Spinal cord (tissue), 3 donors: ENCODE measurements around a stretch of chr7.

DNA sequence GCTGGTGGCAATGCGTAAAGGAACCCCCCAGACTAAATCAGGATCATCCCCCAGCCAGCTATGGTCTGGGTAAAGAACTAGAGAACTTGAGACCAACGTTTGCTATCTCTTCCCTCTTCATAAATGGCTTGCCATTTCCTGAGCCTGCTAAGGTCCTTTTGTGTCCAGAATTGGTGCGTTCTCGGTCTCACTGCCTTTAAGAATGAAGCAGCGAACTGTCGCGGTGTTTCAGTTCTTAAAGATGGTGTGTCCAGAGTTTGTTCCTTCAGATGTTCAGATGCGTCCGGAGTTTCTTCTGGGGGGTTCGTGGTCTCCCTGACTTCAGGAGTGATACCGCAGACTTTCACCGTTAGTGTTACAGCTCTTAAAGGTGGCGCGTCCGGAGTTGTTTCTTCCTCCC is 95.6 kb downstream of the ELMO1 start:
- PRO-cap: no peak
- RAMPAGE, long total RNA: no peak

GRCh38 chr7:37391932-37392153 is 56.8 kb downstream of the ELMO1 start:
- PRO-cap: no peak
- RAMPAGE, long total RNA: no peak

GRCh38 chr7:37408845-37409193 is 39.8 kb downstream of the ELMO1 start:
- PRO-cap: no peak
- RAMPAGE, long total RNA: no peak

DNA sequence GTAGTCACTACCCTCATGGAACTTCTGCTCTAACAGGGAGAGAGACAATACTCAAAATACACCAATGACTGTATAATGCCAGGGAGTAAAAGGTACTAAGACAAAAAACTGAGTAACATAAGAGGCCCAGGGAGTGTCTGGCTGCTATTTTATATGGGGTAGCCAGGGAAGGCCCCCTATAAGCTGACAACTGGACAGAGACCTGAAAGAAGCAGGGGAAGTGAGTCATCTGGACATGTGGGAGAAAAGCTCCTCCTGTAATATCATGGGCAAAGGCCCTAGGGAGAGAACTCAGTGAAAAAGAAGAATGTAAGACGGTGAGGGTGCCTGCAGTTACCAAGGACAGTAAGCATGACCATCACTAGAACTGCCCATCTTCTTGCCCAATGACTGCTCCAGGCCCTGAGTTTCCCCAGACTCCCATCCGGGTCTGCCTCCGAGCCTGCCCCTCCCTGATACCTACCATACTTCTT is 2.4 kb downstream of the ELMO1 start:
- PRO-cap: no peak
- RAMPAGE, long total RNA: no peak

DNA sequence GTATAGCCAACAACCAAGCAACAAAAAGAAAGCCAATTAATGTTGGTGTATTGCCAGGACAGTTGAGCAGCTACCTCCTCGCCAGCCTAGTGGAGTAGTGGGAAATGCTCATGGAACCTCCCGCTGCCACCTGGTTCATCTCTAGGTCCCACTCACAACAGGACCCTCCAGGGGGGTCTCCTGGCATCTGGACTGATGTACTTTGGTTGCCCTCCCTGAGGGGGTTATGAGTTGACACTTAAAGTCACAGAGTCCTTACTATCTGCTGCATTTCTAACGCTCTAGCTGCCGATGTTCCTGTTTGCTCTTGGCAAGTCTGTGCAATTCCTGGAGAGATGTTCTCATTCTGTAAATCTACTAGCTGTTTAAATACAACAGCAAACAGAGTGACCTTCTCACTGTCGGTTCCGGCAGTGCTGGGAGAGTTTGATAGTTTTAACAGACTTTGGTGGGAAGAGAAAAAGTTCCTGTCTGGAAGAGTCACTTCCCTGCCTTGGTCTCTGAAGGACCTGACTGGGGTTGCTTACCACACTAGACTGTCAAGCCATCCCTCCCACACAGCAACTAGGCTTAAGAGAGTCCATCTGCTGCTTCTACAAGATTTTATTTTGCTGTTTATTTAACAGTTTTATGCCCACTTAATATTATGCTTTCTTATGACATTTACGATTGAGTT is 63.2 kb upstream of the ELMO1 start:
- PRO-cap: no peak
- RAMPAGE, long total RNA: no peak

DNA sequence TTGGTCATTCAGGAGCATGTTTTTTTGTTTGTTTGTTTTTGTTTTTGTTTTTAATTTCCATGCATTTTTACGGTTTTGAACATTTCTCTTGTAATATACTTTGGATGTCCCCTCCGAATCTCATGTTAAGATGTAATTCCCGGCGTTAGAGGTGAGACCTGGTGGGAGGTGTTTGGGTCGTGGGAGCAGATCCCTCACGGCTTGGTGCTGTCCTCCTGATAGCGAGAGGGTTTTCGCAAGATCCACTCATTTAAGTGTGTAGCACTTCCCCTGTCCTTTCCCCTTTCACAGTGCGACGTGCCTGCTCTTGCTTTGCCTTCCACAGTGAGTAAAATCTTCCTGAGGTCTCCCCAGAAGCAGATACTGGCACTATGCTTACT is 6.6 kb downstream of the GPR141 start:
- PRO-cap: no peak
- RAMPAGE, long total RNA: no peak

GRCh38 chr7:38331813-38332318 is 153.8 kb downstream of the STARD3NL start:
- PRO-cap: no peak
- RAMPAGE, long total RNA: no peak

GRCh38 chr7:38363186-38363855 is 185.3 kb downstream of the STARD3NL start:
- PRO-cap: no peak
- RAMPAGE, long total RNA: no peak

DNA sequence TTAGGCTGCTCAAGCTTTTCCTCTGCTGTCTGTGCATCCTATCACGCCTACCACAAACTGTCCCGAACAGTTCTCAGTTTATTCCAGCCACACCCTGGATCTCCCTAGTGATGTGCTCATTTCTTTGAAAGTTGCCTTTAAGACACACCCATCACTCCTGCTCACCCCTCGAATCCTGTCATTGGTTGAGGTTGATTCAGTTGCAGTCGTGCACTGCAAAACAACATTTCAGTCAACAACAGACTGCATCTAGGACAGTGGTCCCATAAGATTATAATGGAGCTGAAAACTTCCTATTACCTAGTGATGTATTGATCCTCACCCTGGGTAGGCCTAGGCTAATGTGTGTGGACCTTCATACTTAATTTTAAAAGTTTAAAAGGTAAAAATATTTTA is 41.5 kb upstream of the AMPH start:
- PRO-cap: no peak
- RAMPAGE, long total RNA: no peak

GRCh38 chr7:39649631-39650140 is 26.3 kb downstream of the RALA start:
- PRO-cap: no peak
- RAMPAGE, long total RNA: no peak

- PRO-cap: no peak
- RAMPAGE, long total RNA: no peak
These were observed 40.7 kb downstream of the RALA start for GRCh38 chr7:39663710-39664897.

DNA sequence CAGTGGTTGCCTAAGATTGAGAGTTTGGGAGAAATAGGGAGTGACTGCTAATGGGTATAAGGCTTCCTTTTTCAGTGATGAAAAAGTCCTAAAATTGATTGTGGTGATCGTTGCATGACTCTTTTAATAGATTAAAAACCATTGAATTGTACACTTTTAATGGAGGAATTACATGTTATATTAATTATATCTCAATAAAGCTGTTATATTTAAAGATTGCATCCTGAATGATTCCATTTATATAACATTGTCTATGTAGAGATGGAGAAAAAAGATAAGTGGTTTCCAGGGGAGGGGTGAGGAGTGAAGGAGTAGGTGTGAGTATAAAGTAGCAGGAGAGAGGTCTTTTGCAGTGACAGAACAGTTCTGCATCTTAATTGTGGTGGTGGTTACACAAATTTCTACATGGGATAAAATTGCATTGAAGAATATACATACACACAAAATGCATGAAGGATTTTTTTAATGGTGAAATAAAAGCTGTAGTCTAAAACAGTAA is 102.3 kb downstream of the RALA start:
- PRO-cap: no peak
- RAMPAGE, long total RNA: no peak

- PRO-cap: no peak
- RAMPAGE, long total RNA: no peak
These were observed 2.3 kb downstream of the CDK13 start for GRCh38 chr7:39952285-39952854.

DNA sequence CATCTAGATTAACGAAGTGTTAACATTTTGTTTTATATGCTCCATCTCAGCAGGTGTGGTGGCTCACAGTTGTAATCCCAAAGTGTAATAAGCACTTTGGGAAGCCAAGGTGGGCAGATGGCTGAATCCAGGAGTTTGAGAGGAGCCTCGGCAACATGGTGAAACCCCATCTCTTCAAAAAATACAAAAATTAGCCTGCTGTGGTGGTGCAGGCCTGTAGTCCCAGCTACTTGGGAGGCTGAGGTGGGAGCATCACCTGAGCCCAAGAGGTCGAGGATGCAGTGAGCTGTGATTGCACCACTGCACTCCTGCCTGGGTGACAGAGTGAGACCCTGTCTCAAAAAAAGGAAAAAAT is 41.6 kb downstream of the CDK13 start:
- PRO-cap: no peak
- RAMPAGE, long total RNA: no peak

DNA sequence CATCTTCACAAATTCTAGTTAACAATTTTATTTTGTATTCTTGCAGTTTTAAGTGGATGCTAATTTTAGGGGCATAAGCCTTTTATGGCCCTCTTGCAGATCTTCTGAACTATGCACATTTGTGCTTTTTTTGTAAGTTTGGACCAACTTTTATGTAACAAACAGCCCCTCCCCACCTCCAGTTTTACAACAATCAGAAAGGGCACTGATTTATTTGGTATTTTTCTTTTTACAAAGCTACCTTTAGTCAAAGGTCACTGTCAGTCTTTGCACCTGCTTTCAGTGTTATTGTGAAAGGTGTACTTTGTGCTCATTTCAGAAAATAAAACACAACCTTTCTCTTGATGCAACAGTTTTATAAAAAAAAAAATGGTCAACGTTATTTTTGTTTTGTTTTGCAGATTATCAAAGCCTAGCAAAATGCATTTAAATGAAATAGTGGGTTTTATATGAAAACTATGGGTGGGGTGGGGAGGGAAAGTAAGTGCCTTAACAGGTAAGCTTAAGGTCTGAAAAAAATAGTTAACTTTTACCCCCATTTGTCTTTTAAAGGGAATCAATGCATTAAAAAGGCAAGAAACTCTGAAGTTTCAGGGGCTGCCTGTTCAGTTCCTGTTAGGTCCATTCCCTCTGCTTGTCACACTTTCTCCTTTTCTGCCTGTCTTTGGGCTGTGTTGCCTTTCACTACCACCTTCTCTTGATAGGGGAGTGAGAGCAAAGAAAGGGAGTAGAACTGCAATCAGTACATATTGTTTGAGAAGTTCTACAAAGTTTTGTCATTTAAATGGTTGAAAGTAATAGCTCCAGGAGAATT is 39.0 kb downstream of the MPLKIP start:
- PRO-cap: no peak
- RAMPAGE, long total RNA: no peak

DNA sequence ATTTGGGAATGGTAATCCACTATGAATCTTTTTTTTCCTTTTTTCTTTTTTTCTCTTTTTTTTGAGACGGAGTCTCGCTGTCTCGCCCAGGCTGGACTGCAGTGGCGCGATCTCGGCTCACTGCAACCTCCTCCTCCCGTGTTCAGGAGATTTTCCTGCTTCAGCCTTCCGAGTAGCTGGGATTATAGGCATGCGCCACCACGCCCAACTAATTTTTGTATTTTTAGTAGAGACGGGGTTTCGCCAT is 730 bp downstream of the SUGCT start:
- PRO-cap: no peak
- RAMPAGE, long total RNA: no peak

DNA sequence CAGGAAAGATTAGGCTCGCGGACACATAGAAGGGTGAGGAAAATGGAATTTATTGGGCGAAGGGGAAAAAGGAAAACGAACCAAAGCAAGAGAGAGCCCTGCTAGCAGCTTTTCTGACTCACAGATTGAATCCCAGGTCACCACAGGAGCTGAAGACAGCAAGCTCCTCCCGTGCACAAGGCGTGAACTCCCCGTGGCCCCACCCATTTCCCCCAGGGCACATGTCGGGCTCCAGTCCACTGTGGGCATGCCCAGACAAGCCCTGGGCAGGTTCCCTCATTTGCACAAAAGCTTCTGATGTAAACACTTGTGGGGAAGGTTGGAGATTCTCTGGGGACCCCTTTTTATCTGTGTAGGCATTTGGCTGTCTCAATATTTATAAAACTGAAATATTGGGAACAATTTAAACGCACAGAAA is 582.5 kb downstream of the SUGCT start:
- PRO-cap: no peak
- RAMPAGE, long total RNA: no peak

DNA sequence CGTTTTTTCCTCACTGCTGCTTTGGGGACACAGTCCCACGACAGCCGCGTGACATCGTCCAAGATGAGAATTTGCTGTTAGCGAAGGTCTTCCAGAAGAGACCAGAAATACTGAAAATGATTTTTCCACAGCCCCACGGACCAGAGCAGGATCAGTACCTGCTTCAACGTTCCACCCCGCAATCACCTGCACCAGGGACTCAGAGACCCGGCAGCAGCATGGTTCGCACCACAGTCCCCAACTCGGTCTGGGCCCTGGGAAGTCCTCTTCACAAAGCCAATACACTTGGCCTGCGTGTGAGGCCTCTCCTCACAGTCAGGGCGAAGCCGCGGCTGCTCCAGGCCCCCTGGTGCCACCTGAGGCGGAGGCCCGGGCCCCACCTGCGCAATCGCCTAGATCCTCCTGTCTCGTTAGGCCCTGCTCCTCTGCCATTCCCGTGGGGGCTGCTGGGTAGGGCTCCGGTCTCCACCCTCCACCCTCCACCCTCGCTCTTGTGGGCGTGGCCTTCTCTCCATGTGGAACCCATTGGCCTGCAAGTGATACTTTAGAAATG is 553.4 kb downstream of the INHBA start:
- PRO-cap: no peak
- RAMPAGE, long total RNA: no peak

DNA sequence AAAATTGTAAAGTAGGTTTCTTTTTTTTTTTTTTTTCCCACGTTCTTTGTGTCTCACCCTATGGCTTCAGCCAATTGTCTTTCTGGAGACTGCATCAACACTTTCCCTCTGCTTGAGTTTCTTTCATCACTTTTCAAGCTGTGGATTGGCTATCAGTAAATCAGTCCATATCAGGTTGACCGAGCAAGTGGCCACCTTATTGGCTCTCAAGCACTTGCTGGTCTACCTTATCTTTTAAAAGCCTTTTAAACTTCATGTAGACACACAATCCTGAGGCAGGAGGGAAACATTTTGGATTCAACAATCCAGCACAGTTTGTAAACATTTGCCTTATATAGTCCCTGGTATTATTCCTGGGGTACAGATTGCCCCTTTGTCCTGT is 288.6 kb downstream of the INHBA start:
- PRO-cap: no peak
- RAMPAGE, long total RNA: no peak

DNA sequence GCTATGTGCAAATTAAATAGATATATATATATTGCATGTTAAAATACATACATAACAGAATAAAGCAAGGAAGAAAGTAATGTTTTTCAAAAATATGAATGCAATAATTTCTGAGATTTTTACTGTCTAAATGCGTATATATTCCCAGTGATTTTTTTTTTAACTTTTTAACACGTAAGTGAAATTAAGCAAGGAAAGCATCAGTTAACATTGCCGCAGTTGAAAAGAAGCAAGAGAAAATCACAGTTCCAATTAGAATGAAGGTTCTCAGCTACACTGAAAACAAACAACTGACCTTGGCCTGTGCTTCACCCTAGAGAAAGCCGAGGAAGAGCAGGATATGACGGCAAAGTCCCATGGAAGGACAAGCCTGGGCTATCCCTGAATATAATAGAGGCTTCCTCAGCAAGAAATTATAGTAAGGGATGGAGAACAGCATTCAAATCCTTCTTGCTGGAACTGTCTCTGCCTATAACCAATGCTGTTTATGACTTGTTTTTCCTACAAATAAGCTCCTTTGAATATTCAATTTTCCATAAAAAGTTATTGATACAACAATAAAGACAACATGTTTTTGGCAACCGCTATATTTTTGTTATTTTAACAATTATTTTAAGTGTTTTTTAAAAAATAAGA is 82.9 kb upstream of the INHBA start:
- PRO-cap: no peak
- RAMPAGE, long total RNA: no peak